ENCODE measurements around the genes MTNR1A, FAT1 and FRG1.

DNA sequence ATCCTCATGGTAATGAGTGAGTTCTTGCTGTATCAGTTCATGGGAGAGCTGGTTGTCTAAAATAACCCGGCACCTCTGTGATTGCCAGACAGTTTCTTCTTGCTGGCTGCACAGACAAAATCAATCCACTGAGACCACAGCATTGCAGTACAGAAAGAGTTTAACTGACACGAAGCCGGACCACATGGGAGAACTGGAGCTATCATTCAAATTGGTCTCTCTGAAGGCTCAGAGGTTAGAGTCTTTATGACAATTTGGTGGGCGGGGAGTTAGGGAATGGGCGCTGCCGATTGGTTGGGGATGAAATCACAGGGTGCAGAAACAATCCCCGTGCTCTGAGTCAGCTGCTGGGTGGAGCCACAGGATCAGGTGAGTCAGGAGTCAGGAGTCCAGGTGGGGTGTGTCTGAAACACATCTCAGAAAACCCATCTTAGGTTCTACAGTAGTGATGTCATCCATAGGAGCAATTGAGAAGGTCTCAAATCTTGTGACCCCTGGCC lies 41.7 kb upstream of the TLR3 start:
- PRO-cap, result no peak

- PRO-cap, result no peak
Measured at GRCh38 chr4:186029709-186030499, 39.1 kb upstream of the TLR3 start.

GRCh38 chr4:186160982-186161625 lies 30.3 kb upstream of the CYP4V2 start:
- PRO-cap, result no peak

GRCh38 chr4:186260593-186261554 lies 5.1 kb upstream of the F11 start:
- PRO-cap, result no peak

DNA sequence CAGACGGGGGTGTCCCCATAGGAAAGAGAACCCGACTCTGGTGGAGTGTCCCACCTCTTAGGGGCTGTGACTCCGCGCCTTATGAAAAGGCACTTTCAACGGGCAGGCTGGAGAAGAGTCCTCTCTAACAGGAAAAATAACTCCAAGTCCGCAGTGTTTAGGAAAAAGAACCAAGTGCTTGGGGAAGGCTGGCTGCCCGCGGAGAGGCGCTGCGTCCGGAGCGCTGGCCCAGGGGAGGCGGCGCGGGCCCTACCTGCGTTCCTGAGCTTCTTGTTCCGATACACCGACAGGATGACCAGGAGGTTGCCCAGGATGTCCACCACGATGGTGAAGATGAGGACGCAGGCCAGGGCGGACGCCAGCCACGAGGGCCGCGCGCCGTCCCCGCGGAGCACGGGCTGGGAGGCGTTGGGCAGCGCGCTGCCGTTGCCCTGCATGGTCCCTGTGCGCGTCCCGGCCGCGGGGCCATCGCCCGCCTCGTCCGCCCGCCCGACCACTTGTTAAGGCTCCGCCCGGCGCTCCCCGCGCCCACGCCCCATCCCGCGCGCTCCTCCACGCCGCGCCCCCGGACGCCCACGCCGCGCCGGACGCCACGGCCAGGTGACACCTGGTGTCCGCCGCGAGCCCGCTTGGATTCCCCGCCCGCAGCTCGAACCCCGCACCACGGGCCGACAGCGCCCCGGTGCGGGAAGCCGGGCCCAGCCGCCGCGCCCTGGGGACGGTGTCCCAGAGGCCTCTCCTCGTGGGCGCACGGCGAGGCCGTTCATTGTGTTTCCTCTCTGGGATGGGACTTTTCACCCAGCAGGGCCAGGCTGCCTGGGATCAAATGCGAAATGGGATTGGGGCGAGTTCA lies at the start of gene MTNR1A:
MTNR1A (minus strand) TSS at position 639 of the 853 bp plus-strand sequence.
- PRO-cap, result unidirectional peak, minus-strand start at position 499 of the sequence

- PRO-cap, result no peak
Measured at GRCh38 chr4:186644870-186645359, 78.7 kb downstream of the FAT1 start.

DNA sequence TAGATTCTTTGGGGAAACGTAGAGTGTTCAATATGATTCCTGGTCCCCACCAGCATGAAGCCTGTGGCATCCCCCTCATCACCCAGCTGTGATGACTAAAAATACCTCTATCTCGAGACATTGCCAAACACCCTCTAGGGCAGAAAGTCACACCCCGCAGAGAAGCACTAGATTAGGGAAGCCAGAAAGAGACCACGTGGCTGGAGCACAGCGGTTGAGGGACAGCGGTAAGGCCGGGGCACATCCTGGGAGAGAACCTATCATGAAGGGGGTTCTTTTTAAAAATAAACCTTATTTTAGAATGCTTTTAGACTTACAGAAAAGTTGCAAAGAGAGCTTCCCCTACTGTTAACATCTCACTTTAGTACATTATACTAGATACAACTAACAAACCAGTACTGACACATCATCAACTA lies 10.9 kb downstream of the FAT1 start:
- PRO-cap, result no peak

GRCh38 chr4:186723457-186724512 lies at the start of gene FAT1:
TSS of gene FAT1 (minus strand) at chr4:186723856.
- PRO-cap, result bidirectional peak, plus-strand start at chr4:186723937, minus-strand start at chr4:186723850

GRCh38 chr4:186725443-186725788 lies 1.8 kb upstream of the FAT1 start:
- PRO-cap, result no peak

GRCh38 chr4:186764961-186765563 lies 41.4 kb upstream of the FAT1 start:
- PRO-cap, result unidirectional peak, plus-strand start at chr4:186765415

GRCh38 chr4:188459961-188460452 lies 320.8 kb downstream of the TRIML1 start:
- PRO-cap, result no peak

DNA sequence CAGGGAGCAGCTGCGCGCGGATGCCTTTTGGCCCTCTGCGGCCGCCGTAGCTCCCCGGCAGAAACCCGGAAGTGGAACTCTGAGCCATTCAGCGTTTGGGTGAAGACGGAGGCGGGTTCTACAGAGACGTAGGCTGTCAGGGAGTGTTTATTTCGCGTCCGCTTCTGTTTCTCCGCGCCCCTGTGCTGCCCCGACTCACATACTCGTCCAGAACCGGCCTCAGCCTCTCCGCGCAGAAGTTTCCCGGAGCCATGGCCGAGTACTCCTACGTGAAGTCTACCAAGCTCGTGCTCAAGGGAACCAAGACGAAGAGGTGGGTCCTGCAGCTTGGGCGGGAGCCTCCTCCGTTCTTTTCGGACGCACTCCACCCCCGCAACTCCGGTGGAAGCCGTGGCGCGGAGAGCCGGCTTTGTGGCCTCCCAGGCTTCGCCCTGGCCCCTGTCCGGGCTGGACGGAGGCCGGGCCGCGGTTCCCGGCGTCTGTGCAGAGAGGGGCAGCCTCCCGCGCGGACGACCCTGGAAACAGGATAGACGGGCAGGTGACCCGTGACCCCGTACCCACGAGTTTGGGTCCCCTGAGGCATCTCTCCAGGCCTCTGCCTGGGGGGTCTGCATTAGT lies at the start of gene FRG1:
FRG1 (plus strand) TSS at position 114 of the 618 bp plus-strand sequence.
- PRO-cap, result bidirectional peak, plus-strand start at position 171 of the sequence, minus-strand start outside the sequence